Choroid plexus epithelial cell (primary cell): ENCODE data around the genes RADIL, RBAK and SLC29A4.

DNA sequence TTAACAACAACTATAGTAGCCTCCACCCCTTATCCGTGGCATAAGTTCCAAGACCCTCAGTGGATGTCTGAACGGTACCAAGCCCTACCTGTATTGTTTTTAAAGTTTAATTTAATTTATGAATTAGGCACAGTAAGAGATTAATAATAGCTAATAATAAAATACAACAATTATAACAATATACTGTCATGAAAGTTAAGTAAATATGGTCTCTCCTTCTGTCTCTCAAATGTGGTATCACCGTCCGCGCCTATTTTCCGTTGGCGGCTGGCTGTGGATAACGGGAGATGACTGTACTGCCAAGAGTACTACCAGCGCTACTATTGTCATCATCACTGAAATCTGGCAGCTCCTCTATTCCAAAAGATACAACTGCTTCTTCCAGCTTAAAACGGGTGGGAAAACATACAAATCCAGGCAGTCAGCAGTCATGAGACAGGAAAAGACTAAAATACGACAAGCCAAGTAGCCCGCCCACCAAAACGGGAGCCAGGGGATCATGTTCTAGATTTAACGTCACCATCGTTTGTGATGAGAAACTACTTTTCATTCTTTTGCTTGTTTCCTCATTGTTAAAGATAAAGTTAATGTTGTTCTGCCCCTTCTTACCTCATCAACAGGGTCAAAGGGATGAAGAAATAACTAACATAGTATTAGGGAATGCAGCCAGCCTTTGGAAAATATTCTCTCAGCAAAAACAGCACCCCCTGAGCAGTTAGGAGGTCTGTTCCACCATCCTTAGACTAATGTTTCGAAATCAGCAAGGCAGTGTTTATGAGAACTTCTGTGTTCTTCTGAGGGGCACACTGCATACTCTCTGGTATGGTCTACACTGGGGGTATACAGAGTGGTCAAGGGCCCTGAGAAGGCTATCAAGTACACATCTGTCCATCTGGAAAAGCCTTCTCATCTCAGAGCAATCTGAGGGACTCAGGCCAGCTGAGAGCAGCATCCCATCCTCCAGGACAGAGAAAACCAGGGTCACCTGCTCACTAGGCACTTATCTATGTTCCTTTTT, 47.7 kb downstream of the GNA12 start:
- RRBS: no CpG with 5 or more reads among the region's 16 CpGs

DNA sequence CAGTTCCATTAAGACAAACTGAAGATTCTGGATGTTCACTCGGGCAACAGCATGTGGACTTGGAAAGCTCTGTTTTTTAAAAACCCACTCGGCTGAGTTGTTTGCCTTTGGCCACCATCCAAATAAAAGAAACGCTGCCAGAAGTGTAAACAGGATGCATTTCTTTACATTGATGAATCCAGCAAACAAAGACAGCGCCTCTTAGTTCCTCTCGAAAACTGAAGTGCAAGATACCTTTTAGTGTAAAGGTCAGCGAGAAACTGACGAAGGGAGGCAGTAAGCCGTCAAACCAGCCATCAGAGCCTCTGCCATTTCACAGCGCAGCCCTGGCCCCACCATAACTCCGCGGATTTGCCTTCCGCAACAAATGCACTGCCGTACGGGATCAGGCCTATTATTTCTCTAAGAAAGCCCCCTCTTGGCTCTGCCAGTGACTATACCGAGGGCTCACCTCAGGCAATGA, 41.5 kb downstream of the GNA12 start:
- RRBS: no CpG with 5 or more reads among the region's 15 CpGs

DNA sequence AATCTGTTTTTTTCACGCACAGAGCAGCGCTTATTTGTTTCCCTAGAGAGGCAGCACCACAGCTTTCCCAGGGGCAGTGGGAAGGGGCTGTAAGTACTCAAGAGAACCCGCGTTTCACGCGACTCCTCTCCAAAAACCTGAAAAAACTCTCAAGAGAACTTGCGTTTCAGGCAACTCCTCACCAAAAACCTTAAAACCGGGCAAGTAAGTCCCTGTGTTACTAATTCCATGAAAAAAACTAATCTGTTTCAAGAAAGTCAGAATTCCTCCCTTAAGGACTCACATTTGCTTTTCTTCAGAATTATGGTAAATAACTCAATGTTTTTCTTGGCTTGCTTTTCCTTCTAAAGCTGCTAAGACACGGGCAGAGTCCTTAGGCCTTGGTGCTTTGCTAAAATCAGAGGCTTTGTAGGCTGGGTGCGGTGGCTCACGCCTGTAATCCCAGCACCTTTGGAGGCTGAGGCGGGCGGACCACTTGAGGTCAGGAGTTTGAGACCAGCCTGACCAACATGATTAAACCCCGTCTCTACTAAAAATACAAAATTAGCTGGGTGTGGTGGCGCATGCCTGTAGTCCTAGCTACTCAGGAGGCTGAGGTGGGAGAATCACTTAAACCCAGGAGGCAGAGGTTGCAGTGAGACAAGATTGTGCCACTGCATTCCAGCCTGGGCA, 32.0 kb downstream of the GNA12 start:
- RRBS: no CpG with 5 or more reads among the region's 15 CpGs

- RRBS: no CpG with 5 or more reads among the region's 12 CpGs
Observed at GRCh38 chr7:2944366-2944653, 99.4 kb downstream of the CARD11 start.

DNA sequence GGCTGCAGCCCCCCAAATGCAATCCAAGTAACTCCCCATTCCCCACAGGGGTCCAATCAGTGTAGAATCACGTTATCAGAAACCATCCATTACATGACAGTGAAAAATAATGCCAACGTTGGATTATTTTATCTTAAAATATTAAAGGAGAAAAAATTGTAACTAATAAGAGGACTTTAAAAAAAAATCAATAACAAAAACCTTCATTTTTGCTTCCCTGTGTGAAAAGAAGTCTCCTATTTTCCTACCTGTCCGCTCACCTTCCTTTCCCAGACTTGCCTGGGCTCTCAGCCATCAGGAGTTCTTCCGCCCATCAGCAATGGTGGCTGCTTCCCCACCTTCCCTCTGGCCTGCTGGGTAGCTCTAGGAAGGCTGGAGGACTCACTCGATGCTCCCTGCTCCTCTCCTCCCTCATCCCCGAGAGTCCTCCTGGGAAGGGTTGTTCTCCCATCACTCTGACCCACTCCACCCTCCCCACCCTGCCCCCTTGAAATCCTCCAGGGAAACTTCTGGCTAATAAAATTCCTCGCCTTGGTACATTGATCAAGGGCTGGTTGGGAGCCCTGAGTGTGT, 126.6 kb upstream of the SDK1 start:
- RRBS: no CpG with 5 or more reads among the region's 7 CpGs

GRCh38 chr7:3267666-3268487, 33.2 kb upstream of the SDK1 start:
- RRBS: no CpG with 5 or more reads among the region's 10 CpGs

DNA sequence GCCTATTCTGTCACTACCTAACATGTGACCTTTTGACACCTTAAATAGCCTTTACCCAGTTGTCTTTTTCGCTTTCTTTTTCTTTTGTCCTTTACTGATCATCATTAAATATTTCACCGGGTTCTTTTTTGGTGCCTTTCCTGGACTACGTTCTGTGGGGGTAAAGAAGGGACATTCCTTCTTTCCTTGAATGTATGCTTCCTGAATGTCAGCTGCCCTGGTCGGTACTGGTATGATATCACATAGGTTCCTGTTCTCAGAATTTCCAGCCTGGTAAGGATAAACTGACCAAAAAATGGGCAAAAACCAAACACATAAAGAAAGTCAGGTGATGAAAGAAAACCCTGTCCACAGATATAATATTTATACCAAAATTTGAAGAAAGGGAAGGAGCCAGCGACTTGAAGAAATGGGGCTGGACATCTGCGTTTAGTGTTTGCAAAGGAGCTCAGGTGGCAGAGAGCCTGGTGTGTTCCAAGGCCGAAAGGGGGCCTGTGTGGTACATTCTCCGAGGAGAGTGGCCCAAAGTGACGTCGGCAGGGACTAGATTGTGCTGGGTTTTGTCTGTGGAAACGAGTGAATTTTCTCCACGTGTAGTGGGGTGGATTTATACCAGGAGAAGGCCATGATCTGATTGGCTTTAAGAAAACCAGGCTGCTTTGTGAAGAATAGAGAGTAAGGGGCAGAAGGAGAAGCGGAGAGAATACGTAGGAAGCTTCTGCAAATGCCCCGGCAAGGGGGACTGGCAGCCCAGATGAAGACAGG, 358.2 kb downstream of the SDK1 start:
- RRBS: no CpG with 5 or more reads among the region's 15 CpGs

DNA sequence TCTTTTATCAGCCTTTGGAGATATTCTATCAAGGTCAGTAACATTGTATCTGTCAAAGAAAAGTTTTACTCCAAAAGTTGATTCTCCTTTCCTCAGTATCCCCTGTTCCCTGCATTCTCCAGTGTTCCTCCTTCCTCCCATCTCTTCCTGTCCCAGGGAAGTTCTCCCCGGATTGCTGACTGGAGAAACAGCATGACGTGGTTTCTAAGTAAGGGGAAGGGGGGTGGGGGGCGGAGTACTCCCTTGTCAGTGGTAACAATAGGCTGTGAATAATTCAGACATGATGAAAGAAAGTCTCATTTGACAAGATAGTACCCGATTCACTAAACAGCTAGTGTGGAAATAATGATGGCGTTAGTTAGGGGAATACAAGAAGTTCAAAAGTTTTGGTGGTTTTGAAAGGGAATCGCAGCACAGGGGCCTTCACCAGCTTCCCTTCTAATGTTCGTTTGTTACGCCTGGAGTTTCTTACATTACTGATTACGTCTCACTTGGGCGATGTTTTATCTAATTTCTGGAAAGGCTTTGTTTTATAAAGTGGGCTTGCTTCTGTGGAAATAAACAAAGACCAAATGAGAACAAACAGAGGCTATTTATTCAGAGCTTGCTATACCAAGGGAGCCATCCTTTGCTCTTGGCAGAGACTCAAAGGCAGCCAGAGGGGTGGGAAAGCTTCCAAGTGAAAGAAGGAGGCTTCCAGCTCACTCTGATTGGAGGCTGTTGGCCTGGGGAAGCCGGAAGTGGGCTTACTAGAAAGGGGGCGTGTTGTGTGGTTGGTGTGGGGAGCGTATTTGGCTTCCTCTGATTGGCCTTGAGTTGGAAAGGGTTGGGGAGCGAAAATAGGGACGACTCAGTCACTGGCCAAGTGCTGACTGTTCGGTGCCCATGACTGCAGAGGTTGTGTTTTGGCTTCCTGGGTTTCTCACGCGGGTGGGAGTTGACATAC, 453.7 kb downstream of the SDK1 start:
- RRBS: no CpG with 5 or more reads among the region's 18 CpGs

- RRBS: no CpG with 5 or more reads among the region's 8 CpGs
Observed at GRCh38 chr7:4416350-4416637, 265.8 kb upstream of the FOXK1 start.

- RRBS: 1% methylated on average over 7 of the region's 18 CpGs
Observed at GRCh38 chr7:4683872-4684621, 2.0 kb downstream of the FOXK1 start.

DNA sequence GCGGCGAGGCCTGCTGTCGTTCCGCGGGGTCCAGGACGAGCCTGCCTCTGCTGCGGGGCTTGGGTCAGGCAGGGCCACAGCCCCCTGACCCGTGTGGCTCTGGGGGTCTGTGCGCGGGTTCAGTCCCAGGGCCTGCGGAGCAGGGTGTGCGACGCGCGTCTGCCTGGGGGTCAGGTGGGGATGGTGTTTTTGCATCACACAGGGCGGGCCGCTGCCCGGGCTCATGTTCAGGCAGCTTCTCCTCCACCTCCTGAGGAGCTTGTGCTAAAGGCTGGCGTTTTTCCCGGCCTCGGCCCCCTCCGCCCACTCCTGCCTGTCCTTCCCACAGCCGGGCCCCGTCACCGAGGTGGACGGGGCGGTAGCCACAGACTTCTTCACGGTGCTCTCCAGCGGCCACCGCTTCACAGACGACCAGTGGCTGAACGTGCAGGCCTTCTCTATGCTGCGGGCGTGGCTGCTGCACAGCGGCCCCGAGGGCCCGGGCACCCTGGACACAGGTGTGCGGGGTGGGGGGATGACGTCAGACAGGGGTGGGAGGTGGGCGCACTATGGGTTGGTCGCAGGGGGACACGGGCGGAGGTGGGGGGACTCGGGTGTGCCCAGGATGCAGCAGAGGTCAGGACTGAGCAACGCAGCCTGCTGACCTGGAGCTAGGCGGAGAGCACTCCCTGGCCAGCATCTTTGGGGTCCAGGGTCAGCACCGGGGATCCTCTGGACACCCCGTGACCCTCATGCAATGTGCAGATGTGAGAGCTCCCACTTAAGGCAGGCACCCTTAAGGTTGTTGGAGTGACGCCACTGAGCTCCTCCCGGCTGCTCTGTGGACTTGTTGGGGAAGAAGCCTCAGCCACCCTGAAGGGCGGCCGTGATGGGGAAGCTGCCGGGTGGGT, 8.7 kb downstream of the AP5Z1 start:
- RRBS: 86% methylated on average over 12 of the region's 53 CpGs

GRCh38 chr7:4879452-4879926, 4.0 kb downstream of the RADIL start:
- RRBS: no CpG with 5 or more reads among the region's 18 CpGs

GRCh38 chr7:4882815-4883901, at the start of gene RADIL:
RADIL (minus strand) TSS chr7:4883716.
- RRBS: 2% methylated on average over 77 of the region's 108 CpGs

GRCh38 chr7:5045484-5046069, at the start of gene RBAK:
RBAK (plus strand) TSS chr7:5045860.
- RRBS: 1% methylated on average over 7 of the region's 38 CpGs

- RRBS: no CpG with 5 or more reads among the region's 12 CpGs
Observed at GRCh38 chr7:5212433-5212972, 22.5 kb downstream of the WIPI2 start.

- RRBS: 2% methylated on average over 18 of the region's 84 CpGs
Observed at GRCh38 chr7:5282776-5283430, at the start of gene SLC29A4. SLC29A4 (plus strand) TSS chr7:5282943.

DNA sequence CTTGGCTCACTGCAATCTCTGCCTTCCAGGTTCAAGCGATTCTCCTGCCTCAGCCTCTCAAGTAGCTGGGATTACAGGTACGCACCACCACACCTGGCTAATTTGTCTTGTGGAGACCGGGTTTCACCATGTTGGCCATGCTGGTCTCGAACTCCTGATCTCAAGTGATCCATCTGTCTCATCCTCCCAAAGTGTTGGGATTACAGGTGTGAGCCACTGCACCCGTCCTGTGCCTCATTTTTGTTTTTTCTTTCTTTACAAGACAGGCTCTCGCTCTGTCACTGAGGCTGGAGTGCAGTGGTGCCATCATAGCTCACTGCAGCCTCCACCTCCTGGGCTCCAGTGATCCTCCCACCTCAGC, 21.8 kb downstream of the SLC29A4 start:
- RRBS: no CpG with 5 or more reads among the region's 6 CpGs

- RRBS: no CpG with 5 or more reads among the region's 19 CpGs
Observed at GRCh38 chr7:5407346-5408237, 16.0 kb downstream of the TNRC18 start.

- RRBS: no CpG with 5 or more reads among the region's 20 CpGs
Observed at GRCh38 chr7:5443672-5444207, 20.1 kb upstream of the TNRC18 start.

GRCh38 chr7:5533899-5534610, 3.7 kb upstream of the ACTB start:
- RRBS: no CpG with 5 or more reads among the region's 13 CpGs